Epithelial cell of proximal tubule (primary cell): ENCODE measurements around the genes CNIH4 and CNIH3.

- RAMPAGE, long total RNA = no peak
- RRBS = no CpG with 5 or more reads among the region's 14 CpGs
Measured at GRCh38 chr1:223627885-223628573, 37.5 kb downstream of the CAPN8 start.

- RAMPAGE, long total RNA = no peak
- RRBS = no CpG with 5 or more reads among the region's 6 CpGs
Measured at GRCh38 chr1:223740719-223741379, 28.5 kb downstream of the CAPN2 start.

- RAMPAGE, long total RNA = no peak
- RRBS = no CpG with 5 or more reads among the region's 17 CpGs
Measured at GRCh38 chr1:223755011-223755822, 42.9 kb downstream of the CAPN2 start.

GRCh38 chr1:223762035-223762439 is 49.7 kb downstream of the CAPN2 start:
- RAMPAGE, long total RNA = no peak
- RRBS = no CpG with 5 or more reads among the region's 8 CpGs

DNA sequence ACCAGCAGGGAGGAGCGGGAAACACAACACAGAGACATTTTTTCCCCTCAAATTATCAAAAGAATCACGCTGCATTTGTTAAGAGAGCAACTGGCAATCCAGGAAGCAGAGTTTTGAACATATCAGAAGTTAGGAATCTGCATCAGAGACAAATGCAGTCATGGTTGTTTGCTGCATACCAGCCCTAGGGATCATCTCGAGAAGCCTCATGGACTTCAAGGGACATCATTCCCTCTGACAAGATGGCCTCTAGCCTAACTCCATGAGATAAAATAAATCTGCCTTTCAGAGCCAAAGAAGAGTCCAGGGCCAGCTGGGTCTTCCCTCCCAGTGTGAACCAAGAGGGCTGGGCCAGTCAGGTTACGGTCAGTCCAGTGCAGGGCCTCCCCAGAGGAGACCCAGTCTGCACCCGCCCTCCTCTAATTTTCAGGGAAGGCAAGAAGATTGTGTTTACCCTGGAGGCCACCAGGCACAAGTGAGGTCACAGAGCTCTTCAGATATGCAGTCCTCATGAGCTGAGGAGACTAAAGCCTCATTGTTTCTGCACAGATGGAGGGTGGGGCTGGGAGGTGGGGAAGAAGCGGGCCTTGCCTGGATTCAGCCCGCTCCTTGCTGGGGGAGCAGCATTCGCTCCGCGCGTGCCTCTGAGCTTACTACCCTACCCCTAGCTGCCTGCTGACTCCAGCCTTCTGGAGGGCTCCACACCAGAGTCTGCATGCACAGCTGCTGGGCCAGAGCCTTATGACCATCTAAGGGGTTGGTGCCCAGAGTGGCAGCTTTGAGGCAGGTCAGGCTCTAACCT is 52.8 kb downstream of the CAPN2 start:
- RAMPAGE, long total RNA = no peak
- RRBS = no CpG with 5 or more reads among the region's 11 CpGs

DNA sequence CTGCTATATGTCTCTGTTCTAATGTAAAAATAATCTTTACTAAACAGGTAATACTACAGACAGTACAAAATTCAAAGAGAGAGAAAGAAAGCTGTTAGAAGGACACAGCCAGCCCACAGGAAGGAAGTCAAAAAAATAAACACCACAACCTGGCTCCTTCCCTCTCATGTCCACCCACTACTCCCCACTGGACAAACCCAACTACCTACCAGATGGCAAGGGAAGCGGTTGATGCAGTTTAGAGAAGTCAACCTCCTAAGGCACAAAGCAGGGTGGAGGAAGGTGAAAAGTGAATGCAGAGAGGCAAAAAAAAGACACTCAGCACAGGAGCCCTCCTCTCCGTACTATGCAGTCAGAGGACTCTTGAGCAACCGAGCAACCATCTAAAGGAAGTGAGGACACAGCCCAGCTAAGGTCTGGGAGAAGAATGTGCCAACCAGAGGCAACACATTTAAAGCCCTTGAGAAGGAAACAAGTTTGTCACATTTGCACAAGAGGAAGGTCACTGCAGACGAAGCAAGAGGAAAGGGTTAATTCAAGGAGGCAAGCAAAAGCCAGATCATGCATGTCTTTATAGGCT is 20.0 kb downstream of the TP53BP2 start:
- RAMPAGE, long total RNA = no peak
- RRBS = no CpG with 5 or more reads among the region's 4 CpGs

DNA sequence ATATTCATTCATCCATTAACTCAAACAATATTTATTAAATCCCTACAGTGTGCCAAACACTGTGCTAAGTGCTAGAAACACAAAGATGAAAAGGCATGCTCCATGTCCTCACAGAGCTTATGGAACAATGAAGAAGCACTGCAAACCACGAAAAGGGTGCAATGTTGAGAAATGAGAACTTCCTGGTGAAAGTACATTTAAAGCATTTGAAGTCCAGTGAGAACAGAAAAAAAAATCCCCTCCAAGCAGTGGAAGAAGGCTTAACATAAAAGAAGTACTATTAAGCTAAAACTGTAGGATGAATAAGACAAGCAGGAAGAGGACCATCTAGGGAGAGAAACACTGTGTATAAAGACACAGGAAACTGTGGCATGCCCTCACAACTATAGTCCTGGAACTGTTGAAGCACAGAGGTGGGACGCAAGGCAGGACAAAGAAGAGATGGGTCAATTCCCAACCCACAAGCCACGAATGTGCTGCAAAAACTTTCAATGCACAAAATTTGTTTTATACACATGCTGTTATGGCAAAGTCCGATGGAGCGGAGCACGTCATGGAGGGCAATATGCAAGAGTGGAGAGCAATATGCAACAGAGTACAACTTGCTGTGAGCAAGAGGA is 9.9 kb downstream of the TP53BP2 start:
- RAMPAGE, long total RNA = no peak
- RRBS = no CpG with 5 or more reads among the region's 6 CpGs

GRCh38 chr1:223860020-223860627 is 14.4 kb upstream of the TP53BP2 start:
- RAMPAGE, long total RNA = no peak
- RRBS = no CpG with 5 or more reads among the region's 5 CpGs

DNA sequence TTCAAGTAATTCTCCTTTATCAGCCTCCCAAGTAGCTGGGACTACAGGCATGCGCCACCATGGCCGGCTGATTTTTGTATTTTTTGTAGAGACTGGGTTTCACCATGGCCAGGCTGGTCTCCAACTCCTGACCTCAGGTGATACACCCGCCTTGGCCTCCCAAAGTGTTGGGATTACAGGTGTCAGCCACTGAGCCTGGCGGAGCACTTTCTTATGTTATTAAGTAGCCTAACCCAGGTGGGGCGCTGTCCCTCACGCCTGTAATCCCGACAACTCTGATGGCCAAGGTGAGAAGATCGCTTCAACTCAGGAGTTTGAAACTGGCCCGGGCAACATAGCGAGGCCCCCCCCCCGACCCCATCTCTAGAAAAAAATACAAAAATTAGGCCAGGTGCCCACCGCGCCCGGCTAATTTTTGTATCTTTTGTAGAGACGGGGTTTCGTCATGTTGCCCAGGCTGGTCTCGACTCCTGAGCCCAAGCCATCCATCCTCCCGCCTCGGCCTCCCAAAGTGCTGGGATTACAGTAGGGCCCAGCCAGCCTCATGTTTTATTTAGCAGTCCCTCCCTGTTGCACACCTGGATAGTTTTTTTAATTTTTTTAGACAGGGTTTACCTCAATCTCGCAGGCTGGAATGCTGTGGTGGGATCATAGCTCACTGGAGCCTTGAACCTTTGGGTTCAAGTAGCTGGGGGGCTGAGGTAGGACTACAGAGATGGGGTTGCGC is 122.1 kb upstream of the FBXO28 start:
- RAMPAGE, long total RNA = no peak
- RRBS = no CpG with 5 or more reads among the region's 21 CpGs

DNA sequence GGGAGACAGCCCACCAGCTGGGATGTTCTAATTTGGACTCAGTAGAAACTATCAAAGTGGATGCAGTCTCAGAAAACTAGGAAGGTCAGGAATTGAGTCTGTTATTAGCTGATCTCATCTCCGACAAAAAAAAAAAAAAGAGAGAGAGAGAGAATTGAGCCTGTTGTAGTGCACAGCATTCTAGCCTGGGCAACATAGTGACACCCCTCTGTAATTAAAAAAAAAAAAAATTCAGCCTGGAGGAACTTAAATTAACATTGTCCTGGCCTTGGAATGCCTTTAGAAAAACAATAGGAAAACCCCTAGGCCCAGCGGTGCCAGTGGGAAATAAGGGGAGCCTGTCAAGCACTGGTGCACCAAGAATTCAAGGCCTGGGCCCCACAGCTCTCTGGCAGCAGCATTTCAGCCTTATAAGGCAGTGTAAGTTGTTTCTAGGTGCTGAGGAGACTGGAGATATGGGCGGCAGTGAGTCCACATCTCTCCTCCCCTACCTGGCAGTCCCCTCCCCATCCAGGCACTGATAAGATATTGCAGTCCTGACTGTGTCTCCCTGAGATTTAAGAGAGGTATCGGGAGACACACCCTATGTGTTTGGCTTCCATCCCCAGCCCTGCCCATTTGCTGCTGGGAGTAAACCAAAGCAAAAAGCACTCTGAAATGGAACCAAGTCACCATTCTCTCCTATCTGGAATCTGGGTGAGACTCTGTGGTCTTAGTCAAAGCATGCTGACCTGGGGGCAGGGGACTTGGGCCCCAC is 30.3 kb downstream of the DEGS1 start:
- RAMPAGE, long total RNA = no peak
- RRBS = no CpG with 5 or more reads among the region's 4 CpGs

- RAMPAGE, long total RNA = no peak
- RRBS = no CpG with 5 or more reads among the region's 5 CpGs
Measured at GRCh38 chr1:224275224-224275691, 54.7 kb downstream of the NVL start.

GRCh38 chr1:224333884-224334899 is 4.2 kb upstream of the NVL start:
- RAMPAGE, long total RNA = no peak
- RRBS = no CpG with 5 or more reads among the region's 6 CpGs

DNA sequence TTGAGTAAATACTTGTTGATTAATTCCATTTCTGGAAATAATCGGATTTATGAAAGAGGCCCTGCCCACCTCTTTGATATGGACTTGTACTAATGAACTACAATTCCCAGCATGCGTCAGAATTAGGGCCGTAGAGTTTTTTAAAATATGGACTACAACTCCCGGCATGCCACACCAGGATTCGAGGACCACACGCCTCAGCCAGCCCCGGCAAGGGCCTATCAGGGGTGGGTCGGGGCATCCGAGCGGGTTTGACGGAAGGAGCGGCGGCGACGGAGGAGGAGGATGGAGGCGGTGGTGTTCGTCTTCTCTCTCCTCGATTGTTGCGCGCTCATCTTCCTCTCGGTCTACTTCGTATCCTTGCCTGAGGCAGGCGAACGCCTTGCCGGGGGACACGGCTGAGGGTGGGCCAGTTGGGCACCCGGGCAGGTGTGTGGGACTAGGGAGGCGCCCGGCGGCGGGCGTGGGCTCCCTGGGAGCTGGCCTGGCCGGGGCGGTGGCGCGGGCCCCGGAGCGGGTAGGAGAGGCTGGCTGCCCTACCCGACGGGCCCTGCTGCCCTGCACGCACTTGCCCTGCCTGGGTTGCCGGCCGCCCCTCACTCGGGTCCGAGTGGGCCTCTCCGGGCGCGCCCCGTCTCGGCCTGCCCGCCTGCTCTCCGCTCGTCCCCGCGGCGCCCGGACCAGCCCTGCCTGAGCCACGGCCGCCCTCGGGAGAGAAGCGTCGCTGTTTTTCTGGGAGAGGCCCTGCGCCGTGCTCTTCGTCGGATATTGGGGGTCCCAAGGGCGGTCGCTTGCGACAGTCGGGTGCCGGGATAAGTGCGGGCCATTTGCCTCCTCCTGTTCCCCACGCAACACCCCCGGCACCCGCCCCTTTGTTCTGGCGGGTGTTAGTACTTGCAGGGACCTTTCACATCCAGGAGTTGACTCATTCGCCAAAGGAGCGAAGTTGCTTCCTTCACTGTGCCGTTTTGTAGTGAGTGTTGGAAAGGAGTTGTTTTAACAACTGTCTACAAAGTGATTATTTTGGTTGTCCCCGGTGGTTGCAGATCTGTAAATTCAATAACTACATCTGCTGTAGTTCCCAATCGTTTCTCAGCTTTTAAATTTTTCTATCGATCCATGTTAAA is at the start of gene CNIH4:
Gene CNIH4 (plus strand): TSS at position 240 of the 1,127 bp plus-strand sequence.
- RAMPAGE, long total RNA = start-site peak on the plus strand centred at position 258 of the sequence, 47 bp wide, 1,810 and 736 reads in 2 replicates
- RRBS = 2% methylated on average over 31 of the region's 82 CpGs

DNA sequence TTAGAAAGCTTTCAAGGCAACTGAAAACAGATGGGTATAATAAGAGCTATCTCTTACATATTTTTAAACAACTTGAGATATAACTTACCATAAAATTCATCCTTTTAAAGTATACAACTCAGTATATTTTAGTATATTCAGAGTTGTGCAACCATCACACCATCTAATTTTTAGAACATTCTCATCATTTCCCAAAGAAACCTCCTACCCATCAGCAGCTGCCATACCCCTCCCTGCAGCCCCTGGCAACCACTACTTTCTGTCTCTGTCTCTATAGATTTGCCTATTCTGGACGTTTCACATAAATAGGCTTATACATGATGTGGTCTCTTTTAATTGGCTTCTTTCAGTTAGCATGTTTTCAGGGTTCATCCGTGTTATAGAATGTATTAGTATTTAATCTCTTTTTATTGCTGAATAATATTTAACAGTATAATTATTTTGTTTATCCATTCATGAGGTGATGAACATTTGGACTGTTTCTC is 29.7 kb downstream of the WDR26 start:
- RAMPAGE, long total RNA = no peak
- RRBS = no CpG with 5 or more reads among the region's 2 CpGs

- RAMPAGE, long total RNA = no peak
- RRBS = no CpG with 5 or more reads among the region's 2 CpGs
Measured at GRCh38 chr1:224447201-224447641, 12.6 kb upstream of the WDR26 start.

DNA sequence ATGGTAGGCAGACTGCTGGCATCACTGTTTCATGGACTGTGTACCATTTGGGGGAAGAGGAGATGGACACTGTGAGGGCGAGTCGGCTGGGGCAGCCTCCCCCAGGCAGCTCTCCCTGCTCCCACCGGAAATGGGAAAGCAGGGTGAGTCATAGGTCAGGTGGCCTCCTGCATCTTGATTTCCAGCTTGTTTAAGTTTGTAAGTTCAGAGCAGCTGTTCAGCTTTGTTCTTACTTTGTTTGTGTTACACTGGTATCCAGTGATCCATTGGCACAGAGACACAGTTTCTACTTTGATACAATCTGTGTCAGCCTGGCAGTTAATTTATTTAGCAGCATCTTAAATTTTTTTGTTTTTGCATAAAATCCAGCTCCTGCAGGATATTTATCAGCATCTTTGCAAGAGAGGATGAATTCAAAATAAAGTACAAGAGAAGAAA is 87.1 kb upstream of the CNIH3 start:
- RAMPAGE, long total RNA = no peak
- RRBS = no CpG with 5 or more reads among the region's 3 CpGs

GRCh38 chr1:224615682-224617032 is at the start of gene CNIH3:
Gene CNIH3, plus strand, starts transcription at chr1:224616317.
- RAMPAGE, long total RNA = no peak
- RRBS = 2% methylated on average over 45 of the region's 122 CpGs

- RAMPAGE, long total RNA = no peak
- RRBS = no CpG with 5 or more reads among the region's 13 CpGs
Measured at GRCh38 chr1:224732168-224733005, 116.3 kb downstream of the CNIH3 start.

DNA sequence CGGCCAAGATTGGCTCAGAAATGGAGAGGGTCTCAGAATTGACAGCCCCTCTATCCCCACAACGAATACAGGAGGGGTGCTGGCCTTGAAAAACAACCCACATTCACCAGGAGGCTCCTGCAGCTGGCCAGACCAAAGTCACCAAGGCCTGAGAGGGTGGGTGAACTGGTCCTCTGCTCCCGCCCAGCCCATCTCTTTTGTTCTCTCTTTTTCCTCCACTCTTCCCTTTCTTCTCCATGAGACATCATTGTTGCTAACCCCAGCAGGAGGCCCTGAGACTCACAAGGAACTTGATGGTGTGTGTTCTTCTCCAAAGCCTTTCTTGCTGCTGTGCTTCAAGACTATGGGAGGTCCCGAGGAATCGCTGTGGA is 35.9 kb downstream of the LBR start:
- RAMPAGE, long total RNA = no peak
- RRBS = no CpG with 5 or more reads among the region's 5 CpGs

DNA sequence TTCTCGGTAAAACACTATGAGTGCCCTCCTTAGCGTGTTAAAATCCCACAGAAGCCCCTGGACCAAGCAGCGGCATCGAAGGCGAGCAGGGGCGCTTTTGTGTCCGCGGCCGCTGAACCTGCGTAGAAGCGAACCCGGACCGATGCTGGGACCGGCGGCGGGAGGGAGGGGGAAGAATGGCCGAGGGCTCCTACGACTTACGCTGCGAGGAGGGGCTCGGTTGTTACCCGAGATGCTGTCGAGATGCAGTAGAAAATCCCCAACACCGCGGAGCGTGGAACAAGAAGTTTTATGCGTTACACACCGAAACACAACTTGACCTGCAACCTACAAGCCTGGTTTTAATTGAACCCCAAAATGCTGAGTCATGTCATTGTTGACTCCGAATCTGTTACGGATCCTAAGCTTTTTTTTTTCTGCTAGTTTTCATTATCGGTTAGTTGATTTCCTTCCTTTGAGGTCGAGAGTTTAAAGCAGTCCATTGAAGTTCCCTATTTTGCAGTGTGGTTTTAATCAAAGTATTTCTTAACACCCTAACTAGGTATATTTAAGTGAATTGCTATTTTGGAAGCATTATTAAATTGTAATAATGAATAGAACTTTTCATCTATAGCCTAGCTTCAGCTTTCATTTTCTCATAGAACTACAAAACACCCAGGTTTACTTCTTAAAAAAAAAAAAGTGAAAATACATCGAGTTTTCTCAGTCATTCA is 823 bp upstream of the LBR start:
- RAMPAGE, long total RNA = no peak
- RRBS = no CpG with 5 or more reads among the region's 33 CpGs